LUHMES (cell line): ENCODE measurements around a stretch of chr6.

DNA sequence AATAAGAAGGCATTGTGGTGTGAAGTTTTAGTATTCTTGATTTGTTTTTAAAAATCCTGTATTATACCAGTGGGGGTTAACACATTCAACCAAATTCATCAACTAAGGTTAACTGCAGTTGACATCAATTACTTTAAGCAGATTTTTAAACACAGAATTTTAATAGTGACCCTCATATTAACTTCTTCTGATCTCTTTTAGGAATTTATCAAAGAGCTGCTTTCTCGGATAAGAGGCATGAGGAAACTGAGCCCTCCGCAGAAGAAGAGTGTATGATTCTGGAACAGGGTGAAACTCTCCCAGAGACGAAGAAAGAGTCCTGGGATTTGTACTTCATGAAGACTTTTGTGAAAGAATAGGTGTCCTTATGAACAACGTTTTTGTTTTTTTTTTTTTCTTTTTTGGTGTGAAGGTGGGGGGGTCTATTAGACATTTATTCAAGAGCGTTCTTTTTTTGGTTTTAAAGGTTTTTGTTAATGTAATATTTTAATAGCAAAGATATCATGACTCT lies 105.8 kb downstream of the PPP1R14C start:
- PRO-cap, result no peak

- PRO-cap, result no peak
Measured at GRCh38 chr6:150297536-150297750, 71.4 kb upstream of the IYD start.

DNA sequence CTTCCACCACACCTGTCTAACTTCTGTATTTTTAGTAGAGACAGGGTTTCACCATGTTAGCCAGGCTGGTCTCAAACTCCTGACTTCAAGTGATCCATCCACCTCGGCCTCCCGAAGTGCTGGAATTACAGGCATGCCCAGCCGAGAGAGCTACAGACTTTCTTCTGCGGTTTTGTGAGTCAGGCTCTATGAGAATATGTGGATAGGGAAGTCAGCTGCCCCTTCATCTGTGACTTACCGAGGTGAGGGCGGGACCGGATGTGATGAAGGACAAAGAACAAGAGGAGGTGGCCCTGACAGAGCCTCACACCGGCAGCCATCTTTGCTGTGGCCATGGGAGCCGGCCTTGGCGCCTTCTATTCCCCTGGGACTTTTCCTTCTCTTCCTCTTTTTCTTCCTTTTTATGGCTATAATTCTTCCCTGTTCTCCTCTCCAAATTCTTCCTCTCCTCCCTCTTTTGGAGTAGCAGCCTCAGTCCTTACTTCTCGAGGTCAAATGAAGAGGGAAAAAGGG lies 67.0 kb downstream of the IYD start:
- PRO-cap, result no peak

GRCh38 chr6:150698639-150698847 lies 98.9 kb downstream of the PLEKHG1 start:
- PRO-cap, result no peak

DNA sequence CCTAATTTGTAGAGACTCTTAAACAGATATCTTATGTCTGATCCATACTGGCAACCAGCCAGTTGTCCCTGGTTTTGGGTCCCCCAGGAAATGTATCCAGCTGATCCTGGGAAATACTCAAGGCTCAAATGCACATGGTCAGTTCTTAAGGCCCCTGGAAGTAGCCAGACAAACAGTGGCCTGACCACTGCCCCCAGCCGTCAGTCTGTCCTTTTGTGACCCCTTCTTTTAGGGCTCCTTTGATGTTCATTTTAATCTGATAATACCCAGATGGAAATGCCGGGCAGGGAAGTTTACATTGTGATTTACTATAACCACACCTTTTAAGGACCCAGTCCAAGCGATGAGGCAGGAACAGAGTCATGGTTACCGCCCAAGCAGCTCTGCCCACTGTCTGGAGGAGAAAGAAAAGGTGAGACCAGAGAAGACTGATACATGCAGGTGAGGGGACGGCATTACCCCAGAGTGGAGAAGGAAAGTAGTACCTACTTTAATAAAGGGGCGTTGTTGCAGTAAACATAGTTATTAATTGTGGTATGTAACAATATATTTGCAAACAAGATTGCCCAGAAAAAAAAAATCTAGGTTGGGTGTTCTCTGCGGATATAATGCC lies 110.5 kb downstream of the PLEKHG1 start:
- PRO-cap, result no peak

- PRO-cap, result bidirectional peak, plus-strand start at chr6:150866168, minus-strand start at chr6:150866056; bidirectional peak, plus-strand start at chr6:150866509, minus-strand start at chr6:150866314
Measured at GRCh38 chr6:150866138-150866895, 815 bp downstream of the MTHFD1L start.

- PRO-cap, result no peak
Measured at GRCh38 chr6:151119916-151120457, 119.8 kb upstream of the AKAP12 start.

GRCh38 chr6:151392883-151394132 lies 1.9 kb upstream of the ZBTB2 start:
- PRO-cap, result no peak

- PRO-cap, result unidirectional peak, plus-strand start at chr6:151450985
Measured at GRCh38 chr6:151450581-151451141, 1.3 kb downstream of the RMND1 start.

- PRO-cap, result no peak
Measured at GRCh38 chr6:151506756-151507144, 12.9 kb downstream of the CCDC170 start.

GRCh38 chr6:151592635-151593343 lies 99.0 kb downstream of the CCDC170 start:
- PRO-cap, result no peak

DNA sequence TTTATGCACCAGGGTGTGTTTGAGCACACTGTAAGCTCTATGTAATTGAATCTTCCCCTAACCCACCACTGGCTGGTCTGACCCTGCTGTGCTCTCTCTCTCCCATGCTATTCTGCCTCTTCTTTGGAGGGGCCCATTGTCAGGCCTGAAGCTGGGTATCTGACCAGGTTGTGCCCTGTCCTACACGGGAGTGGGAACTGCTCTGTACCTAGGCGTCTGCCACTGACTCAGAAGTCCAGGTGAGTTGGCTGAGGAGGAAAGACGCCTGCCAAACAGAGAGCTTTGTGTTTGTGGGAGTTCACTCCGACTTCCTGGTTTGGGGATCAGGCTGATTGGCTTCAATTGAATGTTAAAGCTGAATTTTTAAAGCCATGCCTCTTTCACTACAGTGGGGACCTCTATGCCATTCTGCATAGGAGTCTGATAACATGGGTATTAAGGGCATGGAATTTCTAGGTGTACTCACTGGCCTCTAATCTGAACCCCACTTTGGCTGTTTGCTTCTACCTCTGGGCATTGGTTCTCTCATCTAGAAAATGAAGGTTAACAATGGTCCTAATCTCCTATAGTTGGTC lies 136.0 kb downstream of the CCDC170 start:
- PRO-cap, result no peak

GRCh38 chr6:151656315-151656962 lies 151.0 kb upstream of the ESR1 start:
- PRO-cap, result no peak

DNA sequence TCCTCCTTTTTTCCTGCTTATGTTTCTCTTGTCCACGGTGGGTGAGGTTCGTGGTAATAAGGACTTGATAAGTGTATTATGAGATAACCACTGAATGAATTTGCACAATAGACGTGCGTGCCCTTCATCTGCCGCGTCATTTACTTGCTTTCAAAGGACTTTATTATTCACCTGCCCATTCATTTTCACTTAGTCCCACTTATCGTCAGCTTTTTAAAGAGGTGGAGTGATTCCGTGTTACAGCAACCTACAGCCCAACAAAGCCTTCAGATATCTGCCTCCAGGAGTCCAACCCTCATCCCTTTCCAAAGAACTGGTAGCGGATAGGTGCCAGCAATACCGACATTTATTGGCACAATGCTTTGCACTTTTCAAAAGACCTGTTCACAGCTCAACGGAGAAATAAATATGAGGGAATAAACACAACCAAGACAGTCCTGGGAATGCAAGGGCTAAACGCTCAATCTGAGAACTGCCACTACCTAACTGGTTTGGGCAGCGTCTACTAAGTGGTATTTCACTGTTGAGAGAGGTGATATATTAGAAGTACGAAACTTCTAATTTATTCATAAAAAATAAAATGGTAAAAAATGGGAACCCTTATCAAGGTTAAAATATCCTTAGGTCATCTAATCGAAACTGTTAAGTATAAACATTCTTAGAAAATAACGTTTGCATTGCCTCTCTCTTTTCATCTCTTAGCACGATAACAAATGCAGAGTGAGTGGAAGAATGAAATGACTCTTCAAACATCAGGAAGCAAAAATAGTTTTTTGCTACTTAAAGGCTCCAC lies 905 bp upstream of the MTRF1L start:
- PRO-cap, result no peak

- PRO-cap, result no peak
Measured at GRCh38 chr6:154098674-154099077, 59.6 kb downstream of the OPRM1 start.

GRCh38 chr6:154256936-154257630 lies 99.5 kb downstream of the IPCEF1 start:
- PRO-cap, result no peak

DNA sequence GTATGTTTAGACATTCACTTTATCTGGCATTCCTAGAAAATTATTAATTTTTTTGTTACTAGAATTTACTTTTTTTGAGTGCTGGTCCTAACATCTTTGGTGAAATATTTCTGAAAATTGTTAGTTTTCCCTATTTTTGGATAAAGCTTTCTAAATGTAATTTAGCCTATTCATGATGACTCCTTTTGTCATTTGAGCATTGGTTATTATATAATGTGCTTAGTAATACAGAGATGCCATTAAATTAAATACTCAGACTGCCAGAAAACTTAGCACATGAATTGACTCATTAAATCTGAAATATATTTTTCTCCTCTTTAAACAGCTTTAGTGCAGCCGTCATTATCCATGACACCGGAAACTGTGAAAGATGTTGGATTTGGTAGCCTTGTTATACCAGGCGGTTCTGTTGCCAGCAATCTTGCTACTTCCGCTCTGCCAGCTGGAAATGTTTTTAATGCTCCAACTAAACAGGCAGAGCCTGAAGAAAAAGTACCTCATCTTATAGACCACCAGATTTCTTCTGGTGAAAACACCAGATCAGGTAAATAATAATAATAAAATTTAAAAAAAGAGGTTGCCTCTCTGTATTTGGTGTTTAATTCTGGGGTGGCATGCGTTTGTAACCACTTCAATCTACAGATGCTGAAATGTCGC lies 97.5 kb downstream of the SCAF8 start:
- PRO-cap, result no peak

- PRO-cap, result no peak
Measured at GRCh38 chr6:155077002-155077792, 82.1 kb downstream of the TIAM2 start.

GRCh38 chr6:155078502-155078920 lies 83.4 kb downstream of the TIAM2 start:
- PRO-cap, result no peak

DNA sequence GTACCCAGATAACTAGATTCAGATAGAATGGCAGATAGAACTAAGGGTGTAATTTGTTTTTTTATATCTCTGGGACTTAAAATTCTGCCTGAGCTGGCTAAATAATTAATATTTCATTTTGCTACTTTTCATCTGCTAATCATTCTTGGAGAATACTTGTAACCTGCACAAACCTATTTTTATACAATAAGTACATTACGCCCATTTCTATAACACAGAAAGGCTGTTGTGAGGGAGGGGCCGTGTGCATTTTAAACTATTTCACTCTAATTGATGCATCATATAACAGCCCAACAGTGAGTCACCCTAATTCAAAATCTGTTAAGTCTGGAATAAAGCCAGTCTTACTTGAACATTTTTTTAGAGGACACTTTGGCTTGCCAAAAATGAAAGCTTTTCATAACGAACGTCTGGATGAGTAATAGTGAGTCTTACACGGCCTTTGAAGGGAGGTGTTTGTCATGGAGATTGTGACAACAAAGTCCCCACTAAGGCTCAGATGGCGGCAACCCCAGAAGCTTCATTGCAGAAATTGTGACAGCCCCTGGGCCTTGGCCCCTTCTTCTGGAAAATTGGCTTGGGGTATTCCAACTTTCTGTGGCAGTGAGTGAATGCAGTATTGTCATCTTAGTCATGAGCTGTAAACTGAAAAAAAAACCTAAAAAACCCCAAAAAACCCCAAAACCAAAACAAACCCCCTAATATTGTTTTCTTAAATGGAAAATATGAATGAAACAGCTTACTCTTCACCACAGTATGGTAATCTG lies 92.7 kb upstream of the CLDN20 start:
- PRO-cap, result no peak